Measurements from ENCODE around the genes ZNF510 and TMOD1.

GRCh38 chr9:96339555-96340149 lies 37.7 kb upstream of the HSD17B3 start:
- PRO-cap: no peak

GRCh38 chr9:96408658-96409065 lies 9.5 kb downstream of the ZNF367 start:
- PRO-cap: no peak

GRCh38 chr9:96418797-96419239 lies 648 bp upstream of the ZNF367 start:
- PRO-cap: no peak

DNA sequence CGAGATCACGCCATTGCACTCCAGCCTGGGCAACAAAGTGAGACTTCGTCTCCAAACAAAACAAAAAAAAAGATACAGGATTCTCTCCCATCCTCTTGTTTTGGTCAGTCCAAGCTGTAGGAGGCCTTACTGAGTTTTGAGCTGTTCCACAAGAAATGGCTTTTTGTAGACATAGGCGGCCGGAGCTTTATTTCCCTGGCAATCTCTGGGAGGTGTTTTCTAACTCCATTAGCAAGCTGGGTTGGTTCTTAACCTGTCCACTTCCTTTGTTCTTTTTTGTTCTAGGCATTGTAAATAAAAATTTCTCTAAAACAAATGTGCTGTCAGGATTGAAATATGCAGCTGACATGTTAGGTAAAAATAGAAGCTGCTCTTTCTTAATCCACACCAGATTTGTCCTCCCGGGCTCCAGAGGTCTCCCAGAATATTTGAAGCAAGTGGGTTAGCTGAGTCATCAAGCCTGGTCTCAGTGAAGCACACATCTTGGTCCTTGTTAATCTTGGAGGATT lies 36.2 kb downstream of the HABP4 start:
- PRO-cap: no peak

DNA sequence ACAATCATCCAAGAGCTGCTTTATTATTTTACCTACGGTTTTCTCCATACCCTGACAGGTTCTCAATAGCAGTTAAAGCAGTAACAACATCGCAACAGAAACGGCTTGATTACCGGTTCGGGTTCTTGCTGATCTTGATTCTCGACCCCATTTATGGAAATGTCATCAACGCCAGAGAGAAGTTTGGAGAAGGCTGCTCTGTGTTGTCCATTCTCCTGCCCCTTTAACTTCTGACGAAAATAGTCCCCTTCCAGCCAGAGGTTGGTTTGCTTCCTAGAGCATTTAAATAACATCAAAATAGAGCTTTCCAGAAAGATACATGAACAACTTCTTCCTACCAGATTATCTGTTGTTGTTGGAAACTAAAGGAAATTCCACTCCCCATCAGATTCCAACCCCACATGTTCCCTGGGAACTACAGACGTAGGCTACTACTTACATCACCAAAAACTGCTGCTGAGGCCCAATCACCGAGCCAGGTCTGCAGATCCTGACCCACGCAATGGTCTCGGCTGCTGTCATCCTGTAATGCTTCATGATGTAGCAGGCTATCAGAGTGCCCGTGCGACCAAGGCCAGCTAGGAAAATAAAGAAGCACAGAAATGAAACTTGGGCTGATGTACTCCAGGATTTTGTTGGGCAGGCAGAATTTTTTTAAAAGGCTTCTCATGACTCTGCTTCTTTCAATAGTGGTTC lies 73.3 kb downstream of the HABP4 start:
- PRO-cap: no peak

DNA sequence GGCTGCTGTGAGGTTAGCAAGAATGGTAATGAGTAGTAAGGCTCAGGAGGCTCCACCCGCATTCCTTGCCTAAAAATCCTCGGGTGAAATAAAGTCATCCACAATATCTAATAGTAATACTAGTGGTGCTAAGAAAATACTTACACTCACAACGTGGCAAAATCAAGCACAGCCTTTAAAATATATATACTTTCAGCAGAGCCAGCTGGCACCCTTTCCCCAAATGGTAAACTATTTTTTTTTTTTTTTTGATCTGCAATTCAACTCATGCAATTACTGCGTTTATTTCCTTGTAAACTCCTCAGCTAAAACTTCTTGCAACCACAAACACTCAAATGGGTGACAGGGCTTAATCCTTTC lies 53.5 kb downstream of the CDC14B start:
- PRO-cap: no peak

- PRO-cap: no peak
Measured at GRCh38 chr9:96574918-96575457, 44.7 kb downstream of the CDC14B start.

- PRO-cap: no peak
Measured at GRCh38 chr9:96649413-96649857, 5.7 kb downstream of the PRXL2C start.

DNA sequence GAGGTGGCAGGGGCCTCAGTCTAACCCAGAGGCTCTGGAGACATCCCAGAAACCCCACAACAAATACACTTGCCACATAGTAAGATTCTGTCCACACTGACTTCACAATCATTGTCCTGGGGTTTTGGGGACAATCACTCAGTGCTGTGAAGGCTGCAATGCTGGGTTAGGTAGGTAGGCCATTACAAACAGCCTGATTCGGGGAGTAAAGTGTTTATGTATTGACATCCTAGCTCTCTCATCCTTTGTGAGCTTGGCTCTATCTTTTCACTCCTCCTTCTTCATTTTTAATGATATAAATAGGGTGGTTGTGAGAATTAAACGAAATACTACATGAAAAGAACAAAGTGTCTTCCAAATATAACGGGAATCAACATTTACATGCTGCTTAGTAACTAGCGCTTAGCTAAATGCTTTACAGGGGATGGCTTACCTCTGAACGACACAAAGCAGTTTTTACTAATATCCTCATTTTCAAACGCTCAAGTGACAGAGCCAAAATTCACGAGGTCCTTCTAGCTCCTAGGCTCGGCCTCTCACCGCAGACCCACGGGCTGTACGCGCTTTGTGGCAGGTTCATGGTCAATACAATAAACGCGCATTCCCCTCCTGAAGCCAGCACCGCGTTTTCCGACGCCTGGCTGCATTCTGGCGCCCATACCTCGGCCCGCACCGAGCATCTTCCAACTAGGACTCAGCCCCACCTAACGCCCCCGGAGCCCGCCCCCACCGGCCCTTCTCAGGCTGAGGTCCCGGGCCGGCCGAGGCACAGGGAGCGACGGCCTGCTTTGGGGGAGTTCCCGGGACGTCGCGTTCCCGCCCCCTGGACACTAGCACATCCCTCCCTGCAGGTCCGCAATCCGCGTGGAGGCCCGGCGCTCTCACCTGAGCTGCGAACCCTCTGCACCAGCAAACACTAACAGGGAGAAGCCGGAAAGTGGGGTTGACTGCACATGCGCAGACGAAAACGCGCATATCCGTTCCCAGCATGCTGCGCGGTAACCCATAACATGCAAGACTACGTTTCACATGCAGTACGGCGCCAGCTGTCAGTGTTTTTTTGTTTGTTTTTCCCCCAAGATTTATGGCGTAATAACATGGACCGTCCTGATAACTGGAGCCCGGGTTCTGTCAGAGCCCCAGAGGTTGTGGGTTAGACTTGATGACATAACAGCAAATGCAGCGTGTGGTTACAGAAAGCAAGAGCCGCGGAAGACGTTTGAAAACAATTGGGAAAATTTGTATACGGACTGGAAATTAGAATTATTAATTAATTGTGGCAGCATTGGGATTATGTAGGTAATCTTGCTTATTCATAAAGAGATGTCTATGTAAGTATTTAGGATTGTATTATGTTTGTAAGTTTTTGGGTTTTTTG lies at the start of gene ZNF510:
ZNF510 (minus strand) TSS at position 939 of the 1,378 bp plus-strand sequence.
- PRO-cap: no peak

DNA sequence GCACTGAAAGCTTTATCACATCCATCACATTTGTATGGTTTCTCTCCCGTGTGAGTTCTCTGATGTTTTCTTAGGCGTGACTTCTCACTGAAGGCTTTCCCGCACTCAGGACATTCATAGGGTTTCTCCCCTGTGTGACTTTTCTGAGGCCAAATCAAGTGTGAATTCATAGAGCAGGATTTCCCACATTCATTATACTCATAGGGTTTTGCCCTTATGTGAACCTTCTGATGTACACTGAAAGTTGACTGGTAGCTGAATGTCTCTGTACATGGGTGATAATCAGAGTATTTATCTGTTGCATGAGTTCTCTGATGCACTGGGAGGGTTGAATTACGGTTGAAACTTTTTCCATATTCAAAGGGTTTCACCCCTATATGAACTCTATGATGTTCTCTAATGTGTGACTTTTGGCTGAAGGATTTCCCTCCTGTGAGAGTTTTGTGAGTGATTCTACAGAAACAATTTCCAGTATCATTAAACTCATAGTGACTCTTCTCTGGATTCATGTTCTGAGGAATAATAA lies 35.5 kb downstream of the ZNF782 start:
- PRO-cap: no peak

GRCh38 chr9:97307025-97307464 lies 414 bp upstream of the CCDC180 start:
- PRO-cap: no peak

DNA sequence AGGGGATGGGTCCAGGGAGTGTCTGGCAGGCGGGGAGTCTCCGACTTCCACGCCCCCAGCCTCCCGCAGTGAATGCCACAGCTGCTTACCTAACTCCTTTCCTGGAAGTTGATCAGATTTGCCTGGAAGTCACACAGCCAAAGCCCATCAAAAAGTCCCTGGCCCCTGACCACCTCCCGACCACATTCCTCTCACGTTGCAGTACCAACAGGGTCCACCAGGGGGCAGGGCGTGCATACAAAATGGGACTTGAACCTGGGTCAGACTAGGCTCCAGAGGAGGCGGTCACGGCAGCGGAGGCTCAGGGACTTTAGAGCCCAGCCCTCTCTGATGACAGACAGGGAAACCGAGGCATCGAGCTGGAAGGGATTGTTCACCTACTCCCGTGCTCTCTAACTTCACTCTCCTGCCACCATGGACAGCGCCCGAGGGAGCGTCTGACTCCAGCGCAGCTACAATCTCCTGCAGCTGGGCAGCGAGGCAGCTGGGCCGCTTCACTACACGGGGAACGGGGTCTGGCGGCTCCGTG lies 24.9 kb upstream of the TDRD7 start:
- PRO-cap: no peak

DNA sequence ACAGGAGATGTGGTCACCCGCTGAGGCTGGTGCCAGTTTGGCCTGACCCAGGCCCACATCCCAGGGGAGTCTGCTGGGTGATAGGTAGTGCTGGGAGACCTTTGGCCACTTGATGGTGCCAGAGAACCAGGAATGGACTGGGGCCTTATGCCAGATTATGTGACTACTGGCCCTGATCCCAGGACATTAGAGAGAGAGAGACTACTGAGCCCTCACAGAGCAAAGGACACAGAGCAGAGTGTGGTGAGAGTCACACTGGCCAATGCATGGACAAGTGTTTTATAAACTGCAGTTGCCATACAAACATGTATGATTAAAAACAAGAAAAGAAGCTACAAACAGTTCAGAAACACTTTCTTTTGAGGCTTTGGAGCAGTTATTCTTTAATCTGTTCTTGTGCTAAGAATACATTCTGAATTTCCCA lies 32.8 kb upstream of the TMOD1 start:
- PRO-cap: no peak

DNA sequence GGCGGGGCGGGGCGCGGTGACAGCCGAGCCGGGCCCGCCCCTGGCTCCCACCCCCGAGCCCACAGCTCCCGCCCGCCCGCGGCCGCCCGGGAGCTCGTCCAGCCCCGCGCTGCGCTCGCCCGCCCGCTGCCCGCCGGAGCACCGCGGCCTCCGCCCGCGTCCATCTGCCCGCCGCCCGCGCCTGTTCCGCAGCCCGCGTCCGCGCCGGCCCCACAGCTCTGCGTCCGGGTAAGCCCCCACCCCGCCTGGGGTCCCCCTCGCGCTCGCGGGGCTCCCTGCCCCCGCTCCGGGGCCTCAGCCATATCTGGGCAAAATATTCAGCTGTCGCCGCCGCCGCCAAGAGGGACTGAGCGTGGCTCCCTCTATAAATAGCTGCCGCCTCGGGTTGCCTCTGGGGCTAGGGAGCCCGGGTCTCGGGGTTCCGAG lies at the start of gene TMOD1:
TMOD1 (plus strand) TSS at position 91 of the 426 bp plus-strand sequence.
- PRO-cap: no peak

DNA sequence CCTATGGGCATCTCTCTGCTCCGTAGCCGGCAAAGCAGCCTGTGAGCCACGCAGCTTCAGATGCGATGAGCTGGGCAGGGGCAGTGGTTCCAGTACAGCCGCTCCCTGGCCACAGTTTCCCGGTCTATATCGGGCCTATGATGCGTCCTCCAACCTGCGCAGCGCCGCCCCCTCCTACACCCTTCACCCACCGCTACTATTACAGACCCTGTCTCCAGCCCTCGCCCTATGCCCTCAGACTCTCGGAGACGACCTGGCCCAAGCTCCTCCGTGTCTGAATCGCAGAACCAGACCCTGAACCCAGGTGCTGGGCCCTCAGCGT lies 1.3 kb downstream of the TMOD1 start:
- PRO-cap: no peak

DNA sequence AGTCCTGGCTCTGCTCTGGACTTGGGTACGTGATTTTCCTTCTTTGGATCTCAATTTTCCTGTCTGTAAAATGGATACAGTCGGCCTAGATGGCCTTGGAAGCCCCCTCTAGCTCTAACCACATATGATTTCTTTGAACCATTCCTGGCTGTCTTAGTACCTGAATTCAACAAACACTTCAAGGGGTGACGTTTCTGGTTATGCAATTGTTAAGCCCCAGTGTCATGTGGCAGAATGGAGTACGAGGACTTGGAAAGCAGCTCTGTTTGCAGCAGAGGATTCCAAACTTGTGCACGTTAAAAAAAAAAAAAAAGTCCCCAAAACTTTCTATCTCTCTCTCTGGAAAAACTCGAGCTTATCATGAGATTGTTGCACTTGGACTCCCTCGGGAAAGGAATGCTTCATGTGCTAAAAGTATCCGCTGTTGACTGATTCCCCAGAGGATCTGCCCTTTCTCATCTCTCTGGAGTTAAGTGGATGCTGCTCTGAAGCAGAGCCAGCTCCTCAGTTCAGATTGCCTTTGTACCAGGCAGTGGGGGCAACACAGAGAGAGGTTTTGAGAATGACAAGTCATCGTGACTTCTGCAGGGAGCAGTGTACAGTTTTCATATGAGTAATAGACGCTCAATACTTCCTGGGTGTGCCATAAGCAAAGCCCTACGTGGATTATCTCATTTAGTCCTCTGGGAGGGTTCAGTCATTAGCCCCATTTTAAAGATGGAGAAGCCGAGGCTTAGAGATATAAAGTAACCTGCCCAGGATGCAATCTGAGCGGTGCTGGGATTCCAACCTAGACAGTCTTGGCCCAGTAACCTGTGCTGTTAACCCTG lies 28.0 kb downstream of the TMOD1 start:
- PRO-cap: no peak

GRCh38 chr9:97531971-97532417 lies 30.5 kb downstream of the TMOD1 start:
- PRO-cap: no peak

DNA sequence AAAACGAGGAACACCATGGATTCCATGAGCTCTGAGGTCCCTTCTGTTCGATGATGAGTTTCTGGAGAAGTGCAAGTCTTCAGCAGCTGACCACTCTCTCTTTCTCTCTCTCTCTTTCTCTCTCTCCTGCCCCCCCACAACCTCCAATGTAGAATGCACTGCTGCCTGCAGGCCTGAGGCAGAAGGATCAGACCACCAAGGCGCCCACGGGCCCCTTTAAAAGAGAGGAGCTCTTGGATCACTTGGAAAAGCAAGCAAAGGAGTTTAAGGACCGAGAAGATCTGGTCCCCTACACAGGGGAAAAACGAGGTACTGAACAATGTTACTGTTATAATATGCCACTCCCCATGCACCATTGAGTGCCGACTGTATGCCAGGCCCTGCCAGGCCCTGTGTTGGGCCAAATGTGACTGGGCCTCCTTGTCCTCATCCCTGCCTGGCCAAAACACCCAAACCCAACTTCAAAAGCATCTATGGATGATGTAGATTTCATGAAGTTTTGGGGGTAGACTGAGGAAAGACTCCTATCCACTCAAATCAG lies 44.6 kb downstream of the TMOD1 start:
- PRO-cap: no peak

GRCh38 chr9:97553135-97553604 lies 51.7 kb downstream of the TMOD1 start:
- PRO-cap: no peak

DNA sequence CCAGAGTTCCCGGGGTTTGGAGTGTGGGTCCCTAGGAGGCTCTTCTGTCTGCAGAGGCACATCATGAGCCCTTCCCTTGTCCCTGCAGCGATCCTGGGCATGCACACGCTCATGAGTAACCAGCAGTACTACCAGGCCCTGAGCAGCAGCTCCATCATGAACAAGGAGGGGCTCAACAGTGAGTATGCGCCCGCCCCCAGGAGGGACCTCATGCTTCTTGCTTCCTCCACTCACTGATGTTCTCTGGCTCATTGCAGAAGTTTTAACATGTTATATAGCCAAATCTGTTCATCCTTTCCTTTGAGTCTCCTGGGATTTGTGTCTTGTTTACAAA lies 61.1 kb downstream of the TMOD1 start:
- PRO-cap: no peak